SK-N-SH (cell line): ENCODE results near the genes LNPEP and RIOK2.

GRCh38 chr5:96718531-96719065, 56.4 kb downstream of the CAST start:
- RRBS = no CpG with 5 or more reads among the region's 8 CpGs
CAGE:
- cytosol, long polyA plus RNA = no peak
- long polyA plus RNA = no peak
- nucleus, long polyA plus RNA = no peak

GRCh38 chr5:96743117-96743845, 64.5 kb downstream of the ERAP1 start:
- RRBS = no CpG with 5 or more reads among the region's 13 CpGs
CAGE:
- cytosol, long polyA plus RNA = no peak
- long polyA plus RNA = no peak
- nucleus, long polyA plus RNA = no peak

GRCh38 chr5:96750332-96750895, 57.3 kb downstream of the ERAP1 start:
- RRBS = no CpG with 5 or more reads among the region's 7 CpGs
CAGE:
- cytosol, long polyA plus RNA = no peak
- long polyA plus RNA = no peak
- nucleus, long polyA plus RNA = no peak

- RRBS = no CpG with 5 or more reads among the region's 2 CpGs
CAGE:
- cytosol, long polyA plus RNA = no peak
- long polyA plus RNA = no peak
- nucleus, long polyA plus RNA = no peak
Observed at GRCh38 chr5:96793759-96794183, 14.0 kb downstream of the ERAP1 start.

- RRBS = no CpG with 5 or more reads among the region's 6 CpGs
CAGE:
- cytosol, long polyA plus RNA = no peak
- long polyA plus RNA = no peak
- nucleus, long polyA plus RNA = no peak
Observed at GRCh38 chr5:96855262-96855848, 20.9 kb upstream of the ERAP2 start.

DNA sequence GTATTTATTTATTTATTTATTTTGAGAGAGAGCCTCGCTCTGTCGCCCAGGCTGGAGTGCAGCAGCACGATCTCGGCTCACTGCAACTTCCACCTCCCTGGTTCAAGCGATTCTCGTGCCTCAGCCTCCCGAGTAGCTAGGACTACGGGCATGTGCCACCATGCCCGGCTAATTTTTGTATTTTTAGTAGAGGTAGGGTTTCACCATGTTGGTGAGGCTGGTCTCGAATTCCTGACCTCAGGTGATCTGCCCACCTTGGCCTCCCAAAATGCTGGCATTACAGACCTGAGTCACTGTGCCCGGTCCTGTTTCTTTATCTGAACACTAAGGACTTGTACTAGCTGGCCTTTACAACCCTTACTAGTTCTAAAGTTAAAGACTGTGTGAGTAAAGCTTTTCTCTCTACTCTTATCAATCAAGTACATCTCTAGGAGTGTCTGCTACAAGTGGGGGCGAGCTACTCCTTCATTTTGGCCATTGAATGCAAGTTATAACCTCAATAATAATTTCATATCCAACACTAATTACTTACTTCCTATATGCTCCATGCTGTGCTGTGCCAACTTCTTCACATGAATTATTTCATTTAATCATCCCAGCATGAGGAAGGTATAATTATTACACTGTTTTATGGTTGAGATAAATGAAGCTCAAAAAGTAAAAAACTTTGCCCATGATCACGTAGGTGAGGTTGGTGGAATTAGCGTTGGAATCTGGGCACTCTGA, 833 bp downstream of the ERAP2 start:
- RRBS = no CpG with 5 or more reads among the region's 14 CpGs
CAGE:
- cytosol, long polyA plus RNA = no peak
- long polyA plus RNA = no peak
- nucleus, long polyA plus RNA = no peak

DNA sequence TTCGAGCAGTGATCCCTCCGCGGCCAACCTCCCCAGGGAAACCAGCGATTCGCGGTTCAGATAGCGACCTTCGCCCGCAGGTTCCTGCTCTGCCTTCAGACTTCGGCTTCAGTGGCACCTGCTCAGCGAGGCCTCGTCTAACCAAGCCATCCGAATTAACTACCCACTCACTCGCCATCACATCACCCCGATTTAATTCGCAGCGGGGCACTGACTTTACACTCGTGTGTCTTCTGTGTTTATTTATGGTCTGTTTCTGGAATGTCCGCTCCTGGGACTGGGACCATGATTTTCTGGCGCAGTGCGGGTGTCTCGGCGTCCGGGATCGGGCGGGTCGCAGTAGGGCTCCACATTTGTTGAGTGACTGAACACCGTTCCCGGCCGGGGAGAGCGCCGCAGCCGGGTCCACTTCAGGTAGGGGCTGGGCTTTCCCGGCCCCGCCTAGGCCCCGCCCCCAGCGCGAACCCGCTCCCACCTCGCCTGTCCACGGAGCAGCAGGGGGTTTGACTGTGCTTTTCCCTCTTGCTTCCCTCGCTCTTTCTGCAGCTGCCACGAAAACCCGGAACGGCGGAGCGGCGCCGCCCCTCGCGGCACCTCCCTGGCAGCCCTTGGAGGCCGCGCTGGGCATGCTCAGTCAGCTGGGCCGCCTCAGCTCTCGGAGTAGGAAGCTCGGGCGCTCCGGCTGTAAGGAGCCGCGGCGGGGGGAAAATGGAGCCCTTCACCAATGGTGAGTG, at the start of gene LNPEP:
Gene LNPEP (plus strand): TSS at position 633 of the 734 bp plus-strand sequence.
- RRBS = 2% methylated on average over 10 of the region's 61 CpGs
CAGE:
- cytosol, long polyA plus RNA = no peak
- long polyA plus RNA = no peak
- nucleus, long polyA plus RNA = start-site peak on the plus strand centred at position 654 of the sequence, 87 bp wide, 79 and 293 reads in 2 replicates

- RRBS = no CpG with 5 or more reads among the region's 32 CpGs
CAGE:
- cytosol, long polyA plus RNA = no peak
- long polyA plus RNA = no peak
- nucleus, long polyA plus RNA = start-site peak on the minus strand at chr5:97183188-97183252, 55 and 161 reads in 2 replicates
Observed at GRCh38 chr5:97182430-97183370, at the start of gene RIOK2. Gene RIOK2 (minus strand): TSS chr5:97183247.

CAGE:
- cytosol, long polyA plus RNA = no peak
- long polyA plus RNA = no peak
- nucleus, long polyA plus RNA = no peak
Observed at GRCh38 chr5:98298273-98298558, 475.2 kb upstream of the RGMB start.

GRCh38 chr5:98309577-98310369, 463.7 kb upstream of the RGMB start:
- RRBS = no CpG with 5 or more reads among the region's 8 CpGs
CAGE:
- cytosol, long polyA plus RNA = no peak
- long polyA plus RNA = no peak
- nucleus, long polyA plus RNA = no peak

- RRBS = no CpG with 5 or more reads among the region's 9 CpGs
CAGE:
- cytosol, long polyA plus RNA = no peak
- long polyA plus RNA = no peak
- nucleus, long polyA plus RNA = no peak
Observed at GRCh38 chr5:98546360-98546862, 227.1 kb upstream of the RGMB start.

GRCh38 chr5:98907961-98908809, 20.6 kb downstream of the CHD1 start:
- RRBS = no CpG with 5 or more reads among the region's 4 CpGs
CAGE:
- cytosol, long polyA plus RNA = no peak
- long polyA plus RNA = no peak
- nucleus, long polyA plus RNA = no peak

- RRBS = no CpG with 5 or more reads among the region's 3 CpGs
CAGE:
- cytosol, long polyA plus RNA = no peak
- long polyA plus RNA = no peak
- nucleus, long polyA plus RNA = no peak
Observed at GRCh38 chr5:98910392-98911238, 18.2 kb downstream of the CHD1 start.

DNA sequence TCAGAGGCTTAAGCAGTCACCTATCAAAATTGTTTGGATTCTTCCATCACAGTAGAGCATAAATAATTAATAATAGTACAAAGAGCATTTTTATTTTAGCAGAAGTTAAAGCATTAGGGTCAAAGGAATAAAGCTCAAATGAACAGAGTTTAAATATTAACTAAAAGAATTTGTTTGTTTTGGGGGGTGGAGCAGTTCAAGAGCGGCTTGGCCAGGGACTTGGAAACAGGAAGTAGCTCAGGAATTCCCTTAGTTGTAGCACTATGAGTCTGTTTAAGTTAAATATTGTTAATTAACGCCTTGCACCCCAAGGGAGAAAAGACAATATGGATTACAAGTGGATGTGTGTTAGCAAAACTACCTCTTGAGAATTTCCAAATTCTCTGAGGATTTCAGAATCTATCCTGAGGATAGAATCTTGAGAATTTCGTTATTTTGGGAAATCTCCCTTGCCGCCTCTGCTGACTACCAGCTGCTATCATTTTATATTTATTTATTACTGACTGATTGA, 96.5 kb upstream of the CHD1 start:
- RRBS = no CpG with 5 or more reads among the region's 4 CpGs
CAGE:
- cytosol, long polyA plus RNA = no peak
- long polyA plus RNA = no peak
- nucleus, long polyA plus RNA = no peak

DNA sequence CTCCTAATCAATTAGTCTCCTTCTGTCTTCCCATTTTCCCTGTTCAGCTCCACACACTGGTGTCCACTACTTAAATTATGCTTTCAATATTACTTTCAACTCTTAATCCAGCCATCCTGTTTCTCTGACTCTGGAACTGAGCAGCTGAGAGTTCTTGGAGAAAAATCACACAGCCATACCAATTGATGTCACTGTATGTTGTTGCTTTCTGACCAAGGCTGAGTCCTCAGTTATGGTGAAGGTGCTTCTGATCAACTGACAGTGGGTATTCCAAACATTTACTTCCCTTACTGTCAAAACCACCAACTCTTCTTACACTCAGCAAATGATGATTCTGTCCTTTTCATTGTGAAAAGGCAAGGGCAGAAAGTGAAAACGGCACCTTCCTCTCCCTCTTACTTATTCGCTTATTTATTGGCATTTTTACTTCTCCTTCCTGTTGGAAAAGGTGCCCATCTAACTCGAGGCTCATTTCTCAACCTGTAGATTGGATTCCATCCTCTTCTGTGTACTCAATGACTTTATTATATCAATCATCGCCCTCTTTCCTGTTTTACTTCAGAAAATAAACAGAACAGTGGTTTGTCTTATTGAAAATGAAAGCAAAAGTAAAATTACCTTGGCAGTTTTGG, 104.2 kb upstream of the CHD1 start:
- RRBS = no CpG with 5 or more reads among the region's 4 CpGs
CAGE:
- cytosol, long polyA plus RNA = no peak
- long polyA plus RNA = no peak
- nucleus, long polyA plus RNA = no peak

- RRBS = no CpG with 5 or more reads among the region's 1 CpG
CAGE:
- cytosol, long polyA plus RNA = no peak
- long polyA plus RNA = no peak
- nucleus, long polyA plus RNA = no peak
Observed at GRCh38 chr5:100841639-100842013, 61.5 kb downstream of the ST8SIA4 start.

GRCh38 chr5:100852907-100853605, 50.0 kb downstream of the ST8SIA4 start:
- RRBS = no CpG with 5 or more reads among the region's 3 CpGs
CAGE:
- cytosol, long polyA plus RNA = no peak
- long polyA plus RNA = no peak
- nucleus, long polyA plus RNA = no peak

- RRBS = no CpG with 5 or more reads among the region's 4 CpGs
CAGE:
- cytosol, long polyA plus RNA = no peak
- long polyA plus RNA = no peak
- nucleus, long polyA plus RNA = no peak
Observed at GRCh38 chr5:100889066-100889677, 13.9 kb downstream of the ST8SIA4 start.

DNA sequence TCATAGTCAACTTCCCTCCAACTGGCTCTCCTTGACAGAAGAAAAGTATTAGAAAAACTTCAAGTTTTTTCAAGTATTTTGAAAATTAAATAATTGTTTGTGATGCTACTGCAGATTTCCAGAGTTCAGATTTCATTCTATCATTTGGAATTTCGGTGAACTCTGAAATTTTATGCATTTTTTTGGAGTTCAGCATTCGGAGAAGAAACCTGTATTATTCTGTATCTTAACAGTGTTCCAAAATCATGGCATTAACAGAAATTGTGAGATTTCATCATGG, 175.2 kb downstream of the SLCO4C1 start:
- RRBS = no CpG with 5 or more reads among the region's 2 CpGs
CAGE:
- cytosol, long polyA plus RNA = no peak
- long polyA plus RNA = no peak
- nucleus, long polyA plus RNA = no peak

DNA sequence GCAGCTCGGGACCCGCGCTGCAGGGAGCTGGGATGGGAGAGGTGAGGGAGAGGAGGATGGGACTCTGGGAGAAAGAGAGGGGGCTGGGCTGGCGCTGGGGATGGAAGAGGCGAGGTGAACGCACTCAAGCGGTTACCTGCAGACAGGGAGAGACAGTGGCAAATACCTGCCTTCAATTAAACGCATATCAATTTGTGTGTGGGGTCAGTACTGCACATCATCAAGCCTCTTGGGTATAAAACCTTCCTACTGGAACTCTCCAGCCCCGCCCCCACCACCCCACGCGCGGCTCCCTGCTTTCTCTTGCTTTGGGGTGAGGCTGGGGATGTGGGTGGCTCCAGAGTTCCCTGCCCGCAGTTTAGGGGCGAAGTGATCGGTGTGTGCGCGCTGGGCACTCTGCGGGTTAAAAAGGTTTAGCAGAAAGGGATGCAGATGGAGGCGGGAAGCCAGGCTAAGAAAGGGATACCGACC, 1.0 kb upstream of the PAM start:
- RRBS = no CpG with 5 or more reads among the region's 20 CpGs
CAGE:
- cytosol, long polyA plus RNA = no peak
- long polyA plus RNA = no peak
- nucleus, long polyA plus RNA = no peak